B cell (primary cell): Measurements from ENCODE around the genes RNF207 and ZBTB48.

- PRO-cap: no peak
- CAGE, long polyA plus RNA: no peak
Observed at GRCh38 chr1:3786763-3787125, 9.6 kb downstream of the LRRC47 start.

GRCh38 chr1:3834349-3834805 lies 22.6 kb downstream of the CEP104 start:
- PRO-cap: no peak
- CAGE, long polyA plus RNA: no peak

DNA sequence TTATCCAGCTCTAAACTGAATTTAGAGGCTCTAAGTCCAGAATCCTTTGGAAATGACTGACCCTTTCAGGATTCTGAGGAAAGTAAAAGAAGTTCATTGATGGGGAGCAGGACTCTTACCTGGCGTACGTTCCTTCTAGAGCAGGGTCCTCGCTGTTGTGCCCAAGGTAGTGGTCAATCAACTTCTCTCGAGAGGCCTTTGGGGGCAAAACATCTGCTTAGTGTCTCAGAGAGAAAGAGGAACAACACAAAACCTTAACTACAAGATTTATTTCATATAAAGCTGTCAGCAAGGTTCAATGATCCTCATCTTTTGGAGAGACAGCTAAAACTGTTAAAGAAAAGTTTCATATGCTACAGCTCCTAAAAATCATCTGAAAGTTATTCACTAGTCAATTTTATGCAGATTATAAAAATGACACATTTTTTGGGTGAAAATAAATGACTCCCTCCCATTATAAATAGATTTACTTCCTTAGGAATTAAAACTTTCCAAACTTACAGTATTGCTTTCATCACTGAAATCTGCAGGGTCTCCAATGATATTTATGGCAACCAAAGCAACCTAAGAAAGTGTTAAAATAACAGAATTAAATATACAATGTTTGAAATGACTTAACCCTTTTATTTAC lies 12.1 kb downstream of the CEP104 start:
- PRO-cap: no peak
- CAGE, long polyA plus RNA: no peak

GRCh38 chr1:3890443-3890854 lies 9.6 kb downstream of the C1orf174 start:
- PRO-cap: no peak
- CAGE, long polyA plus RNA: no peak

DNA sequence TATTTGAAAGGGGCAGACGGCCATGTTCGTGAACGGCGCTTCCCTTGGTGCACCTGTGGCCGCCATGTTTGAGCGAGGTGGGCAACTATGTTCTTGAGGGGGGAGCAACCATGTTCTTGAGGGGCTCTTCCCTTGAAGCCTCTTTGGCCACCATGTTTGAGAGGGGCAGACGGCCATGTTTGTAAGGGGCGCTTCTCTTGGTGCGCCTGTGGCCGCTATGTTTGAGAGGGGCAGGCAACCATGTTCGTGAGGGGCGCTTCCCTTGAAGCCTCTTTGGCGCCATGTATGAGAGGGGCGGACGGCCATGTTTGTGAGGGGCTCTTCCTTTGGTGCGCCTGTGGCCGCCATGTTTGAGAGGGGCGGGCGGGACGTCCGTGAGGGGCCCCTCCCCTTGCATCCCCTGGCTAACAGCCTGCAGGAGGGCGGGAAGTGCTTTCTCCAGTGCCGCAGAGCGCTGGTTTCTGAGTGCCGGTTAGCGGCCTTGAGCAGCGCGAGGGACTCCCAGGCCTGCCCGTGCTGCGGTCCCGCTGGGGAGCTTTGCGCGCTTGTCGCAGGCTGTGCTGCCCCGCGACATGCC lies 571 bp upstream of the C1orf174 start:
- PRO-cap: unidirectional peak, plus-strand start at position 441 of the sequence
- CAGE, long polyA plus RNA: no peak

GRCh38 chr1:4352575-4352922 lies 301.9 kb upstream of the AJAP1 start:
- PRO-cap: no peak
- CAGE, long polyA plus RNA: no peak

DNA sequence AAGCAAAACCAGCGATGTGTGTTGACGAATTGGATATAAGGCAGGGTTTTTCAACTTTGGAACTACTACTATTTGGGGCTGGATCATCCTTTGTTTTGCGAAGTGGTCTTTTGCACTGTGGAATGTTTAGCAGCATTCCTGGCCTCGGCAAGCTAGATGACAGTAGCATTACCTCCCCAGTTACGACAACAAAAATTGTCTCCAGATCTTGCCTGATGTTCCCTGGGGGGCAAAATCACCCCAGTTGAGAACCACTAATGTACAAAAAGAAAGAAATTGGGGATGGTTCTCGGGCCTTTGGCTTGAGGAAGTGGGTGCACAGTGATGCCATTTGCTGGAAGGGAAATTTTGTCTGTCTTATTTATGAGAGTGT lies 284.4 kb upstream of the AJAP1 start:
- PRO-cap: no peak
- CAGE, long polyA plus RNA: no peak

GRCh38 chr1:4637987-4638543 lies 16.3 kb upstream of the AJAP1 start:
- PRO-cap: no peak
- CAGE, long polyA plus RNA: no peak

GRCh38 chr1:5874570-5875260 lies 117.5 kb downstream of the NPHP4 start:
- PRO-cap: no peak
- CAGE, long polyA plus RNA: no peak

- PRO-cap: no peak
- CAGE, long polyA plus RNA: no peak
Observed at GRCh38 chr1:5922757-5923215, 69.4 kb downstream of the NPHP4 start.

DNA sequence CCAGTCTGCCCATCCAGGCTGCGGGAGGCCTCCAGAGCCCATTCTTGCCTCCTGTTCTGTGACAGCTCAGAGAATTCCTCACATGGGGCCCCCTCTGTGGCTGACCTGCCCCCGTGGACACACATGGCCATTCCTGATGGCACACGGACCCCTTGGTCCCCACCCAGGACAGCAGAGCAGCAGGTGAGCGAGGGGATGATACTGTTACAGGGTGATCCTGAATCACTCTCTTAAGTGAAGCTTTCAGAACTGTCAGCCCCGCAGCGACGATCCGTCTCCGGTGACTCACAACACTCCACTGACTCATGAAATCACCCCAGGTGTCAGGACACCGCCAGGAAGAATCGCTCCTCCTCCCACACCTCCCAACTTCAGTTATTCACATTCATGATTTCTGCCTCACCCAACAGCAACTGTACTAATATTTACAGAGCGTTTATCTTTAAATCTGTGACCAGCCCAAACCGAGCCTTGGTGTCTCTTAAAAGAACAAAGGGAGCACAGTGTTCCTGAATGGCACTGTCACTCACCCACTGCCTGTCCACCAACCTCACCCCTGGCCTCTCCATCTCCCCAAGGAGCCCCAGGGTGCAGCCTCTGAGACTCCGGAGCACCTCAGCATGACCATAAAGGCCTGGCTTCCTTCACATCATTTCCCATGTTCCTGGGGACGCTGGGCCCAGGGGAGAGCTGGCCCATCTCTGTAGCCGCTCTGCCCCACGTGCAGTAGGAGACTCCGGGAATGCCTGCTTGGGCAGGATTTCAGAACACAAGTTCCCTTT lies 22.3 kb downstream of the CHD5 start:
- PRO-cap: no peak
- CAGE, long polyA plus RNA: no peak

DNA sequence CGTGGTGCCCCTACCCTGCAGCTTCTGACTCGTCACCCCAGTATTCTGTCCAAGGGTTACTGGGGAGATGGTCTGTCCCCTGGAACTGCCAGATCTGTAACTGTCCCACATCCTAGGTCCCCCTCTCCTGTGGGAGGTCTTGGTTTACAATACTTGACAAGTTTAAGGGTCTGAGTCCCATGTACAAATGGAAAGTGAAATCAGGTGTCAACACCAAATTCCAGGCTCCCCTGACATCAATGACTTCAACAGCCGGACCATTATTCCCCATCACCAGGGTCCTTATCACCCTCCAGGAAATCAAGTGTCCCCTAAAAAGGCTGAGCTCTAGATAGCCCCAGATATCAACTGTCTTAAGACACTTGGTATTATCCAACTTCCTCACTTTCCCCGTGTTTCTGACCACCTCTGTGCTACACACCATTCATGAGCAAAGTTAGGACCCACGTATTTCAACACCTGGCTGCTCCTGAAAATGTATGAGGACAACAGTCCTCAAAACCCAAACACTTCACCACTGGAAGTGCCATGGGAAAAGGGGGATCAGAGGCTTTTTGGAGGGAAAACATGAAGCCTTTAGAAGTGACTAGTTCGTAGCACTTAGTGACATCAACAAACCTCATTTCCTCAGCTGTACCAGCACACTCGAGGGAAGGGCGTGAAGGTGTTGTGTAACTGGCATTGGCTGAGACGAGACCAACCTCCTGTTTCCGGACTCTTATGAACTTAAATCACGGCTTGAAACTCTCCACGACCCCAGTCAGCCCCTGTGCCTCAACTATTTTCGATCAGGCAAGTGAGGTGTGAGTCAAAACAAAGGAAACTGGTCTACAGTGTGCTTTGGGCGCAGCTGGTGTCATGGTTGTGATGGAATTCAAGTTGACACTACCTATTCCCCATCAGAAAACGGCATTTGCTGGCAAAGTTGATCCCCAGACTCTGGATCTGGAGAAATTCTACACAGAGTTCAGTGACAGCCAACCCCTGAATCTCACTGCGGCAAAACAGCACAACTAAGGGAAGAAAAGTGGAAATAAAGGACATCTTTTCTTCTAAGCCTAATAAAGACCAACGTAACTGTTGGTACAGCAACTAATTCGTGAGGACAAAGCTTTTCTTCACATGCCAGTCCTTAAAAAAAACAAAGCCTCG lies 4.1 kb upstream of the CHD5 start:
- PRO-cap: no peak
- CAGE, long polyA plus RNA: no peak

GRCh38 chr1:6200507-6201037 lies 1.2 kb upstream of the RPL22 start:
- PRO-cap: no peak
- CAGE, long polyA plus RNA: no peak

DNA sequence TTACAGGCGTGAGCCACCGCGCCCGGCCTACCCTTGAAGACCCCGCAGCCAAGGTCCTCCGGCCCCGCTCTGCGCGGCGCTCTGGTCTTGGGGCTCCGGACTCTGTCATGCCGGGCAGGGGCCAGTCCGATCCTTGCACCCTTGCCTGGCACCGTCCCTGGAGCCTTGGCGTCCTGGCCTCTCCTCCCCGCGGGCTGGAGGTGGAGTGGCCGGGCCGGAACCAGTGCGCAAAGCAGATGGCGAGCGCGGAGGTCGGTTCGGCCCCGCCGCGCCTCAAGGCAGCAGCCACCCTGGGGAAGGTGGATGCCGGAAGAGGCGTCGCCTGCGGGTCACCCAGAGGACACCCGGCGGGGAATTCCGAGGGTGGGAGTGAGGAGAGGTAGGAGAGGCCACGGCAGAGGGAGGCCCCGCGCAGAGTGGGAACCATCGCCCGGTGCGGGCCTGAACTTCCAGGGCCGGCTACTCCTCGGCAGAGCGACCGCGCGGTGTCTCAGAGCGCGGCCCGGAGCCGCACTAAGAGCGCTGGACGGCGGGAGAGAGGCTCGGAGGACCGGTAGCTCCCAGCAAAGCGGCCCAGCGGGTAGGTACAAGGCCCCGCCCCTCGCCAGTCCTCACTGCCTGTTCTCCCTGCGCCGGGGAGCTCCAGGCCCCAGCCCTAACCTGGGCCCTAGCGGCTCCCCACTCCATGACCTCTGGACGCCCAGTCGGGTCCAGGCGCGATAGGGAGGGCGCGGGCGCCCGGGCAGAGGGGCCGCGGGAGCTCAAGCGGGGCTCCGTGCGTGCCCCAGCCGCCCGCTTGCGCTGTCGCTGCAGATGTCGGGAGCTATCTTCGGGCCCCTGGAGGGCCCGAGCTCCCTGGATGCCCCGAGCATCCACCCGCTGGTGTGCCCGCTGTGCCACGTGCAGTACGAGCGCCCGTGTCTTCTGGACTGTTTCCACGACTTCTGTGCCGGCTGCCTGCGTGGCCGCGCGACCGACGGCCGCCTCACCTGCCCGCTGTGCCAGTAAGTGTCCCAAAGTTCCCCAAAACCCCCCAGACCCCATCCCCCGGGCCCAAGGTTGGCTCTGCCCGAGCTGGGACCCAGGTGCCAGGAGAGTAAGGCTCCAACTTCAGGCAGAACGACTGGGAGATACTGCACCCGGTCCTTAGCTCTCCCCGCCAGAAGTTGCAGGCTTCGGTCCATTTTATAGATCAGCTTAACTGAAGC lies at the start of gene RNF207:
Gene RNF207, plus strand, starts transcription at position 397 of the 1,208 bp plus-strand sequence.
- PRO-cap: no peak
- CAGE, long polyA plus RNA: no peak

DNA sequence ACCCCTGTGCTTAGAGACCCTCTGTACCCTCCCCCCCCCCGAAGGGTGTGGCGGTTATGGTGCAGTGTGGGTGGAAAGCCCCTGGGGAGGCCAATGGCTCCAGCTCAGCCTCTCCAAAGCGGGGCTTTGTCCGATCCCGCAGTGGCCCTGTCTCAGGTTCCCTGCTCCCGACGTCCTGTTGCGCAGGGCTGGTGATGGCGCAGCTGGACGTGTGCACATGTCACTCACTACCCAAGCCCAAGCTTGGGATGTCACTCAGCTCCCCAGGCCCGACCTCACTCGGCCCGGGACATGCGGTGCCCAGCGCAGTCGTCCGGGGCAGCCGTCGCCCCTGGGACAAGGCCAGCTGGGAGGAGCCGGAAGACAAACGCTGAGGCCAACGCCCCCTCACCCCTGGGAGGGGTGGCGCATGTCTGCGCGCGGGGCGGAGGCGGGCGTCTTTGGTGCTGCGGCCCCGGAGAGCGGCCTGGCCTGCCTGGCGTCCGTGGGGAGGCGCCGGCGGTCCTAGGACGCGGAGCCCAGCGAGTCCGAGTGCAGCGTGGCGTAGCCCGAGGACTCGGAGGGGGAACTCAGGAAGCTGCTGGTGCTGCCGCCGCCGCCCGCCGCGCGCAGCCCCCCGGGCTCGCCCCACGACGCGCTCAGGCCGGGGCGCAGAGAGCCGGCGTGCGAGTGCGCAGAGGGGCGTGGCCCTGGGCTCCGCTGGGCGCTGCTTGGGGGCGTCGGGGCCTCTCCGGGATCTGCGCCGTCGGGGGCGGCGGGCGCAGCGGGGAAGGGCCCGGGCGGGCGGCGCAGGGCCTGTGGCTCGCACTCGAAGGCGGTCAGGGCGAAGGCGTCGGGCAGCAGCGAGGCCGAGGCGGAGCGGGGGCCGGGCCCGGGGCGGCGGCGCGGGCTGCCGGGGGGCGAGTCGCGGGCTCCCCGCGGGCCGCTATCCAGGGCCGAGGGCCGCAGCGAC lies 5.1 kb downstream of the HES3 start:
- PRO-cap: no peak
- CAGE, long polyA plus RNA: no peak

DNA sequence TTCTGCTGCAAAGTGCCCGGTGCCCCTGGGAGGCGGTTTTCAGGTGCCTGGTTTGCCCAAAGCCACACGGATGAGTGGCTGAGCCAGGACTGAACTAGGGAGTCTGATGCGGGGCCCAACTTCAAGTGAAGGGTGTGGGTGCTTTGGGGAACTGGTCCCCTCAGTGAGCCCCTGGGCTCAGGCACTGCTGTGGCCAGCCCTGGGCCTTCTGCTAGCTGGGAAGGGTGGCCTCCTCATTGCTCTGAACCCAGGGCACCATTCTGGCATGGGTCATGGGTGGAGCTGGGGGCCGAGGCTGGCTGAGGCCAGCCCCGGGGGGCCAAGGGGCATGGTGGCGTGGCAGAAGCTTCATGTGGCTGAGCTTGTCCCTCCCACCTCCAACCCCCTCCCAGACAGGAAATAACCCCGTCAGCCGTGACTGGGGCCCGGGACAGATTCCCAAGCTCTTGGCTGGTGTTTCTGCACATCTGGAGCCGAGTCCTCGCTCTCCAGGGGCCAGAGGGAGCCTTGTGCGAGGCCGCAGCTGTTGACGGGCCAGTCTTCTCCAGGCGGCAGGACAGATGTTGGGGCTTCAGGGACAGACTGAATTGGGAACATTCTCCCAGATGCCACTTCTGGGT lies 2.0 kb upstream of the GPR153 start:
- PRO-cap: no peak
- CAGE, long polyA plus RNA: no peak

DNA sequence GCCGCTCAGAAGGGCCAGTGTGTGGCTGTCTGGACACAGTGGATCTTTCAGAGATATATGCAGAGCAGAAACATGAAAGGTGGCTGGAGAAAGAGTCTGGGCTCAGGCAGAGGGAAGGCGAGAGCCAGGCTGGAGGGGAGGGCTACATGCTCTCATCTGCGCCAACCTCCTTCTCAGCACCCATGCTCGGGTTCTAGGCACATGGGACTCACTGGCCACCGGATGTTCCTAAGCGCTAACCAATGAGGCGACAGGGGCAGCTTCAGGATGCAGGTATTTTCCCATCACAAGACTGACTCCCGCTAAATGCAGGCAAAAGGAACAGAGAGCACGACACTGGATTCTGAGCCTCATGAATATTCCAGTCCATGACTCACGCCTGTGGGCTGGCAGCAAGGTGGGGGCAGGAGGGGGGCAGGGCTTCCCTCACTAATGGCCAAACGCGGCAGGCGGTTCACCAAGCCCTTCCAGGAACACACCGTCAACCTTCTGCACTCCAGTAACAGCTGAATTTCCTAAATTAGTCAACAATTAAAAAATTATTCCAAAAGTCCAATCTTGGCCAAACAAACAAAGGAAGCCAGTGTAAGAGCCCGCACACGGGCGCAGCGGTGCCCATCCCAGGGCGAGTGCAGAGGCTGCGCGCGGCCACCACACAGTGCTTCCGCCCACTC lies 12.4 kb upstream of the GPR153 start:
- PRO-cap: unidirectional peak, minus-strand start at position 137 of the sequence
- CAGE, long polyA plus RNA: no peak

- PRO-cap: no peak
- CAGE, long polyA plus RNA: no peak
Observed at GRCh38 chr1:6427582-6428532, 3.3 kb downstream of the ESPN start.

DNA sequence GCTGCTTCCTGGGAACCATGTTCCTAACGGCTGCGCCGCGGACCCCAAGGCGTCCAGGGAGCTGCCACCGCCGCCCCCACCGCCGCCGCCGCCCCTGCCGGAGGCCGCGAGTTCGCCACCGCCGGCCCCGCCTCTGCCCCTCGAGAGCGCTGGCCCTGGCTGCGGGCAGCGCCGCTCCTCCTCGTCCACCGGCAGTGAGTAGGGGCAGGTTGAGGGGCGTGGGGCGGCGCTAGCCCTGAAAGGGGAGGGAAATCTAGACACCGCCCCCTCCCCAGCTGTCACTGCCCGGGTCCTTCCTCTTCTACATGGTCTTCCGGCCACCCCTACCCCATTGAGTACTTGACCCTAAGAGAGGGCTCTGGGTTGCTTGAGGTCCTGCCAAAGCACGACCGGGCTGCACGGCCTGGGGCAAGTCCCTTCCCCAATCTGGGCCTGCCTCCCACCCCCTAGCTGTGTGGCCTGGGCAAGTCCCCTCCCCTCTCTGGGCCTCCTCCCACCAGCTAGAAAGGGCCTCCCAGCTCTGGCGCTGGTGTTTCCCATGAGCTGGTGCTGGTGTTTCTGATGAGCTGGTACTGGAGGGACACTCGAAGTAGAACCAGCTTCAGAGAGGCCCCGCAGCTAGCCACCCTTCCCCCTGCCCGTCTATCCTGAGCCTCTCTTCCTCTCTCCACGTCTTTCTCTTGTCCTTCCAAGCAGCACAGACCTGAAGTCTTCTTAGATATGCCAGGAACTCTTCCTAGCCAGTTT lies 16.9 kb downstream of the TNFRSF25 start:
- PRO-cap: no peak
- CAGE, long polyA plus RNA: no peak

DNA sequence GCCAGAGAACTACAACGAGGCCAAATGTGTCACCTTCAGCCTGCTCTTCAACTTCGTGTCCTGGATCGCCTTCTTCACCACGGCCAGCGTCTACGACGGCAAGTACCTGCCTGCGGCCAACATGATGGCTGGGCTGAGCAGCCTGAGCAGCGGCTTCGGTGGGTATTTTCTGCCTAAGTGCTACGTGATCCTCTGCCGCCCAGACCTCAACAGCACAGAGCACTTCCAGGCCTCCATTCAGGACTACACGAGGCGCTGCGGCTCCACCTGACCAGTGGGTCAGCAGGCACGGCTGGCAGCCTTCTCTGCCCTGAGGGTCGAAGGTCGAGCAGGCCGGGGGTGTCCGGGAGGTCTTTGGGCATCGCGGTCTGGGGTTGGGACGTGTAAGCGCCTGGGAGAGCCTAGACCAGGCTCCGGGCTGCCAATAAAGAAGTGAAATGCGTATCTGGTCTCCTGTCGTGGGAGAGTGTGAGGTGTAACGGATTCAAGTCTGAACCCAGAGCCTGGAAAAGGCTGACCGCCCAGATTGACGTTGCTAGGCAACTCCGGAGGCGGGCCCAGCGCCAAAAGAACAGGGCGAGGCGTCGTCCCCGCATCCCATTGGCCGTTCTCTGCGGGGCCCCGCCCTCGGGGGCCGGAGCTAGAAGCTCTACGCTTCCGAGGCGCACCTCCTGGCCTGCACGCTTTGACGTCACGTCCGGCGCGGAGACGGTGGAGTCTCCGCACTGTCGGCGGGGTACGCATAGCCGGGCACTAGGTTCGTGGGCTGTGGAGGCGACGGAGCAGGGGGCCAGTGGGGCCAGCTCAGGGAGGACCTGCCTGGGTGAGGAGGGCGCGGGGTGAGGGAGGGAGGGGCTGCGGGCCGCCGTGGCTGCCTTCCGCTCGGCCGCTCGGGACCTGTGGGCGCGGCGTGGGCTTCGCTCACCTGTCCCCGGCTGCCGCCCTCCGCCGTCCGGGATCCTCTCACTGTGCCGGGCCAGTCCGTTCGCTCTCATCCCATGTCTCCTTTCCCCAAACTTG lies at the start of gene ZBTB48:
Gene ZBTB48, plus strand, starts transcription at position 681 of the 1,020 bp plus-strand sequence.
- PRO-cap: bidirectional peak, plus-strand start at position 743 of the sequence, minus-strand start at position 511 of the sequence
- CAGE, long polyA plus RNA: start-site peak on the plus strand centred at position 709 of the sequence, 18 bp wide, 34 and 32 reads in 2 replicates